Measurements from ENCODE around the gene PHC3.

- PRO-cap, 2 experiments, result no peak in any of the 2 experiments
Measured at GRCh38 chr3:169117215-169117874, 546.2 kb downstream of the MECOM start.

- PRO-cap, 2 experiments, result no peak in any of the 2 experiments
Measured at GRCh38 chr3:169283826-169284553, 379.5 kb downstream of the MECOM start.

GRCh38 chr3:169390299-169390896 lies 273.1 kb downstream of the MECOM start:
- PRO-cap, 2 experiments, result no peak in any of the 2 experiments

- PRO-cap, 2 experiments, result no peak in any of the 2 experiments
Measured at GRCh38 chr3:169626697-169627208, 36.8 kb downstream of the MECOM start.

DNA sequence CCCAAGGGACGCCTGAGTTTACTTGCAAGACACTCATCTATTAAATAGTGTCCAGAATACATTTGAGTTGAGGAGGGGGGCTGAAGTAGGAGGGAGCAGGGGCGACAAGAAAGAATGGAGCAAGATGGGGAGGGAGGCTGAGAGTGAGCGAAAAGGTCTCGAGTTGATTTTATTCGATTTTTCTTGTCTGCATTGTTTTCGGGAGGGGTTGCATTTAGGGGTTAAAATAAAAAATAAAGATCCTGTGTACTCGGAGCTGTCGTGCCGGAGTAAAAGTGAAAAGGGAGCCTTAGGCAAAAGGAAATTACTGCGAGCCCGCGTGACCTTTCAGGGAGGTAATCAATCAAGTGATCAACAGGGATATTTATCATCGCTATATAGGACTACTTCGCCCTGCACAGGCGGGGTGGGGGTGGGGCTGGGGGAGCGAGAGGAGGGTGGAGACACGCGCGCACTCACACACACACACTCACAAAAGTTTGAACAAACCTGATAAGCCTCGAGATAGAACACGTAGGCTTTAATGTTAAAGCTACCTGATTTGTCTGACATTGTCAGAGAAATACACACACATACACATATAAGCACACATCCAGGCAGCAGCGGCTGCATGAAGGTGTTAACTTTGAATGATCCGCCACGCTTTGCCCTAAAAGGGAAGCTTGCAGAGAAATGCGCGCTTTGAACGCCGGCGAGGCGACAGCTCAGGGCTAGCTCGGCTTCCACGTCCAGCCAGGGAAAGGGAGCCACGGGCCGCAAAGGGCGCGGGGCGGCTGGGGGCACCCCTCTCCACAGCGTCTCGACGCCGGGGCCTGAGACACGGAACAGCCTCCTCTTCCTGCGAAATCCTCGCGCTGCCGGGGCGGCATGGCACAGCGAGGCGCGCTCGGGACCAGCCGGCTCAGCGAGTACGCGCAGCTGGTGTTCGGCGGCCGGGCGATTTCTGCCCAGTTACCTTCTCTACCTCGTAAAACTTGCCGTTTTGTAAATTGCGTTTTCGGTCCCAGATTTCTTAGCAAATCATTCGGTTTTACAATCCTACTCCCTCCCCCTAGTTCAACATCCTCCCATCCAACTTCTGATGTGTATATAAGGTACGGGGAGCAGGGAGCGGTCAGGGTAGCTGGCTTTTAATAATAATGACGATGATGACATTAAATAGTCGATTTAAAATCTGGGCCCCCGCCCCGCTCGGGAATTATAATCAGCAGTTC lies 4.7 kb upstream of the MECOM start:
- PRO-cap, 2 experiments, result no peak in any of the 2 experiments

DNA sequence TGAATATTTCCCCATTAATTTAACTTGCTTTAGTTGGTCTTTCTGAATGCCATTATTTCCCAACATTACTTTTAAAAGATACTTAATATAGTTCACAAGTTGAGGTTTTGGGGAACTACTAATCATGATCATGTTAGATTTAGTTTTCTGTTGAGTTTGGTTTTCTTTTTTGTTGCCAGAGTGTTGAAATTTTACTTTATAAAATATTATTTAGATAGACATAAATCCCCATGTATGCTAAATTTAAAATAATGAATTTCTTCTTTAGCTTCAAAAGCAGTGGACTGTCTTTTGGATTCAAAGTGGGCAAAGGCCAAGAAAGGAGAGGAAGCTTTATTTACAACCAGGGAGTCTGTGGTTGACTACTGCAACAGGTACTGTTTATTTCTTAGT lies 10.1 kb downstream of the SEC62 start:
- PRO-cap, 2 experiments, result no peak in any of the 2 experiments

DNA sequence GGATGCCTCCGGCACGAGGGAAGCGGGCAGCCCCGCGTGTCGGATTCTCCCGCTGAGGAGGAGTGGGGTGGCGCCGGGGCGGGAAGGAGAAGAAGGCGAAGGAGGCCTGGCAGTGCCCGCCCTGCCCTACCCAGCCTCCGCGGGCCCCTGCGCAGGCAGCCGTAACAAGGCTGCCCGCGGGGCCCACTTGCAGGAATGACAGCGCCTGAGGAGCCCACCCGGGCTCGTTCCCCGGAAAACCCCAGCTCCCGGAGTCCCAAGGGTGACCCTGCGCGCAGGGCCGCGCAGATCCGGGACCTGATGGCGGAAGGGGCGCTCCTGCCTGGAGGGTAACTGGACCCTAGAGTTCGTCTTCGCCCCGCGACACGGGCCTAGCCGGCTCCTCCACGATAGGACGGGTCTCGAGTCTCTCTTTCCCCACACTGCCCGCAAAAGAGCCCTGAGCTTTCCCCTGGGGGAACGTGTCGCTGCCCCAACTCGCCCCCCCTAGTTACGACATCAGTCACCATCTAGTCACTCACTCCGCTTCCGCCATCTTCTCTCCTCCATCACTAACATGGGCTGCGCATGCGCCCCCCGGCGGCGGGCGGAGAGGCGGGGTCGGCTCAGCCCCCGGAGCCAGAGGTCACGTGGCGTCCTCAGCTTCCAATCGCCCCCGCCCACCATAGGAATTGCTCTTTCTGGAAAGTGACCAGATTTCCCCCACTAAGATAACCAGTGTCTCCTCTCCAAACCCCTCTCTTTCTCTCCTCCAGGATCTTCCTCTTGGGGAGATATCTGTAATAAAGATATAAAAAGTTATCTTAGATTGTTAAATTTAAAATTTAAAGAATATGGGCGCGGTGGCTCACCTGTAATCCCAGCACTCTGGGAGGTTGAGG lies at the start of gene PHC3:
TSS of gene PHC3 (minus strand) at position 553 of the 881 bp plus-strand sequence.
- PRO-cap, 2 experiments, result peak in 2 of 2 experiments; most common plus-strand start position 517 of the sequence (in 2); most common minus-strand start position 553 of the sequence (in 2)

DNA sequence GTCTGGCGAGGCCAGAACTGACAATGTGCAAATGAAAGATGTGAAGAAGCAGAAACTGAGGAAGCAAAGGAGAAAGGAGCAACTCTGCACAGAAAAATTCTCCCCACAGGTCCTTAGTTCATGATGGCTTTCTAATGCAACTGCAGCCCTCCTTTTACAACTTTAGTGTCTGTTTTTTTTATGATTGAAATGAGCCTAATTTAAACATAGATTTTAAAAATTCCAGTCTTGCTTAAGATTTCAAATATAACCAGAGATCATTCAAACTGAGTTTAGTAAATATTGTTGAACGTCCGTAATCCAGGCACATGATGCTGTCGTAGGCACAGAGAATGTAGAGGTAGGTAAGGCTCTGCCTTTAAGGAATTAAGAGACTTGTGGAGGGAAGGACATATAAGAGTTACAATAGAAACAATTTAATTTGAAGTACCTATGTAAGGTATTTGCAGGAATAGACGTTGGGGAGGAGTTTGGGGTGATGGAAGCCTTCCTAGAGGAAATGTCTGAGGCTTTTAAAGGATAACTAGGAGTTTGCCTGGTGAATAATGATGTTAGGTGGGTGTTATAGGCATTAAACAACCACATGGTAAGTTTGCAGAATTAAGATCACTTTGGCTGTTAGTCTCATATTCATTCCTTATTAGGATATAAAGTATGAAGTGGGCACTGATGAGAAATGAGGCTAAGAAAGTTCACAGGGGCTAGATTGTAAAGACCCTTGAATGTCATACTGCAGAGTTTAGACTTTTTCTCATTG lies 5.0 kb downstream of the PRKCI start:
- PRO-cap, 2 experiments, result no peak in any of the 2 experiments

DNA sequence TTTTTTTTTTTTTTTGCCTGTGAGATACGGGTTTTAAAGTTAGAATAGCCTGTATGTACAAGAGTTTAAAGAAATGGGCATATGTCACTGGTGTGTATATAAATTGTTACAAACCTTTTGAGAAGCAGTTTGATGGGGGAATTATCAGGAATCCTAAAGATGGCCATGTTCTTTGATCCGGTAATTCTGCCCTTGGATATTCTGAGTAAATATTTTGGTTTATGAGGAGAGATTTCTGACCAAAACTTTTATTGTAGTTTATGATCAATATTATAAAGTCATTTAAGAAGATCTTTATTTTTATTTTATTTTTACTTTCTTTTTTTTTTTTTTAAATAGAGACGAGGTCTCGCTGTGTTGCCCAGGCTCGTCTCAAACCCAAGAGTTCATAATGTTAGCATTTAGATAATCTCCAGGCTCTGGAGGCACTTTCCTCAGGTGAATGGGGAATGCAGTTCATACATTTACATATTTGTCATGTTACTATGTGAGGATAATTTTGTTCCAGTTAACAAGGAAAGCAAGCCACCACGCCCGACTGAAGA lies 64.3 kb downstream of the PRKCI start:
- PRO-cap, 2 experiments, result no peak in any of the 2 experiments

DNA sequence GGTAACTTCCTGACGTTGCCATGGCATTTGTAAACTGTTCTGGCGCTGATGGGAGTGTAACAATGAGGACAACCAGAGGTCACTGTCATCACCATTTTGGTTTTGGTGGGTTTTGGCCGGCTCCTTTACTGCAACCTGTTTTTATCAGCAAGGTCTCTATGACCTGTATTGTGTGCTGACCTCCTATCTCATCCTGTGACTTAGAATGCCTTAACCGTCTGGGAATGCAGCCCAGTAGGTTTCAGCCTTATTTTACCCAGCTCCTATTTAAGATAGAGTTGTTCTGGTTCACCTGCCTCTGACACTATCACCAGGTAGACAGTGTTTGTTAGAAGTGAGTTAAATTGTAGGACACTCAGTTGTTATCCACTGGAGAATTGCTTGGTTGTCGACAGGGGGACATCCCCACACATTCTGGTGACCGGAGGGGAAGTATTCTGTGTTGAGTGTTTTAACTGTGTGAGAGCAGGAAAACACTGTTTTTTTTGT lies 36.9 kb upstream of the SKIL start:
- PRO-cap, 2 experiments, result no peak in any of the 2 experiments

DNA sequence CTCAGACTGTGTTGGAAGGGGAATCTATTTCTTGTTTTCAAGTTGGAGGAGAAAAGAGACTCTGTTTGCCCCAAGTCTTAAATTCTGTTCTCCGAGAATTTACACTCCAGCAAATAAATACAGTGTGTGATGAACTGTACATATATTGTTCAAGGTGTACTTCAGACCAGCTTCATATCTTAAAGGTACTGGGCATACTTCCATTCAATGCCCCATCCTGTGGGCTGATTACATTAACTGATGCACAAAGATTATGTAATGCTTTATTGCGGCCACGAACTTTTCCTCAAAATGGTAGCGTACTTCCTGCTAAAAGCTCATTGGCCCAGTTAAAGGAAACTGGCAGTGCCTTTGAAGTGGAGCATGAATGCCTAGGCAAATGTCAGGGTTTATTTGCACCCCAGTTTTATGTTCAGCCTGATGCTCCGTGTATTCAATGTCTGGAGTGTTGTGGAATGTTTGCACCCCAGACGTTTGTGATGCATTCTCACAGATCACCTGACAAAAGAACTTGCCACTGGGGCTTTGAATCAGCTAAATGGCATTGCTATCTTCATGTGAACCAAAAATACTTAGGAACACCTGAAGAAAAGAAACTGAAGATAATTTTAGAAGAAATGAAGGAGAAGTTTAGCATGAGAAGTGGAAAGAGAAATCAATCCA lies 3.4 kb downstream of the SKIL start:
- PRO-cap, 2 experiments, result no peak in any of the 2 experiments

GRCh38 chr3:170421017-170421679 lies 2.5 kb downstream of the CLDN11 start:
- PRO-cap, 2 experiments, result no peak in any of the 2 experiments

- PRO-cap, 2 experiments, result no peak in any of the 2 experiments
Measured at GRCh38 chr3:170585100-170585808, 621 bp downstream of the SLC7A14 start.

- PRO-cap, 2 experiments, result no peak in any of the 2 experiments
Measured at GRCh38 chr3:170907808-170908516, 475 bp downstream of the EIF5A2 start.

DNA sequence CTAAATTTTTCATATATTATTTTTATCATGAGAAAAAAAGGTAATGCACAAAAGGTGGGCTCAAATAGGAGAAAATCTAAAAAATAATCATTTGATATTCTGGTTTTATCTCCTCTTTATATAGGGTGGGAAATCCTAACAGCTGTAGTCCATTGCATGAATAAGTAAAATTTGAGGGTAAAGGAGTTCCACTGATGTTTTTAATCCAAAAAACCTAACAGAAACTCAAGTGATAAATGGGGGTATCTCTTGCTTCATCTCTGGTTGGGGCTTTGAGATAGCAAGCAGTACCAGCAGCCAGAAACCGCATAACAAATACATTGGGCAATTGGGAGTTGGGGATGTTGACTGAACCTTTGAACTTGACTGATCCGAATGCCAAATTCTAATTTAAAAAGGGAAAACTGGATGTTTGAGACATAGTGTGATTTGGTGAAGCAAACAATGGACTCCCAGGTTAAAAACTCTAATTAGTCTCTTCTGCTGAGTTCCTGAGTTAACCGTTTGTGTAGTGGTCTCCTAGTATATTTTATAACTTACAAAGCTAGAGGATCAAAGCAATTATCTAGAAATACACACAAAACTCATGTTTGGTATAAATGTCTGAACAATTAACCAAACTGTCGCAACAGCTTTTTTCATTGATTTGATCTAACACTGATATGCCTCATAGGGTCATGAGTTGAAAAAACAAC lies 12.7 kb downstream of the SLC2A2 start:
- PRO-cap, 2 experiments, result no peak in any of the 2 experiments

DNA sequence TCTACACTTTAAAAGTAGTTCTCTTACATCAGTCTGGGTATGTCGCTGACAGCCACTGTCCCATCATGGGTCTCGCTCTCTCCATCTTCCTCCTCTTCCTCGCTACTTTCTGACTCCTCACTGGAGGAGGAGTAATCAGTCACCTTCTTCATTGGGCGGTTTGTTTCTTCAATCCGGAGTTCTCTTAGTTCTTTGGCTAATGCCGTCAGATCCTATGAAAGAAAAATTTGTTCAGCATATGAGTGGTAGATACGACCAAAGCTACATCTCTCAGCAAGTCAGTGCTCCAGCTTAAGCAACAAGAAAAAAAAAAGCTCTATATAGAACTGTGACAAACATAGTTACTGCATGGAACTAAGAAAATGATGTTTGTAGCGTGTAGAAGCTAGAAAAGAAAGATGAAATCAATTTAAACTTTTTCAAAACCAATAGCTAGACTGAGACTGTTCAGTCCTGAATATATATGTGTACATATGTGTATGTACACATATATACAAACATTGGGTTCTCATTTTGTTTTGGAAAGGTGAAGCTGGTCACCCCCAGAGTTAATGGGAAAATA lies 75.0 kb upstream of the SLC2A2 start:
- PRO-cap, 2 experiments, result no peak in any of the 2 experiments

DNA sequence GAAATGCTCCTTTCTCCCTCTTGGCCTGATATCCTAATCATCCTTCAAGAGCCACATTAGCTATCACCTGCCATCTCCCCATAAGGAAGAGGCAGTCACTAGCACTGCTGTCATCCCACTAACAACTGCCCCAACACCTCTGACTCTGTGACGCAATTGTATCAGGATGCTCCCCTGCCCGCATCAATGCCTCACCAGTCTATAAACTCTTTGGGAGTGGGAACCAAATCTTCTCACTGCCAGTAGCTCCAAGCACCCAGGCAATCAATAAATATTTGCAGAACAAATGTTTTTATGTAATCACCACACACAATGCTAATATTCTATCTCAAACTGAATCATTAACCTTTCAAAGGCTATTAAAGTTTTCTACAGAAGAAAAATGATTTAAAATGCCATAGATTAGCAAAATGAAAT lies 131.4 kb downstream of the PLD1 start:
- PRO-cap, 2 experiments, result no peak in any of the 2 experiments

DNA sequence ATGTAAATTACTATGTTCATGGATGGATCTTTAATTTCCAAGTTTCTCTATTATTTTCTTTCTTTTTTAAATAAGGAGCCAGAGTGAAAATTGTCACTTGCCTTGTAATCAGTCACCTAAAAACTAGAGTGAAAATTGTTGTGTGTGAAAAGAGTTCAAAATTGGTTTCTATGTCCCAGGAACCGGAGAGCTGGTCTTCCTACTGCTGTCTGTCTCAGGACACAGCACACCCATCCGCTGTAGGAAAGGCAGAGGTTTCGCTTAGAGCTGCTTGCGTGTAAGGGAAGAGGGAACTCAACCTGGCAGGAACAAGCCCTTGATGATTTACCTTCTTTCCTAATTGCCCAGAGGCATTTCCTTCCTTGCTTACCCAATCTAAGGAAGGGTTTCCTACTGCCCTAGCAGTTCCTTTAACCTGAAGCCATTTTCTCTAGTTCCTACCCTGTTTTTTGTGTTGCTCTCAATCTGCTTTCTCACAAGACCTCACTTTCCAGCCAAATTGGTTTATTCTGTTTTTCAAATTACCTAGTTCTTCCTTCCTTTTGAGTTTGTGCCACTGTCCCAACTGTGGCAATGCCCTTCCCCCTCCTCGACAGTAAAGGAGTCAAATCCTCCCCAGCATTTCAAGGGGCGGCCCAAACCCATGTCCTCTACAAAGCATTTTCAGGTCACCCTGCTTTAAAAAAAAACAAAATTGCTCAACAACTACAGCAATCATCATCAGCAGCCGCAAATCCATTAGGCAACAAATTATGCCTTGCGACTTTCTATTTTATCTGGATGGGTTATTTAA lies 33.0 kb downstream of the PLD1 start:
- PRO-cap, 2 experiments, result no peak in any of the 2 experiments

DNA sequence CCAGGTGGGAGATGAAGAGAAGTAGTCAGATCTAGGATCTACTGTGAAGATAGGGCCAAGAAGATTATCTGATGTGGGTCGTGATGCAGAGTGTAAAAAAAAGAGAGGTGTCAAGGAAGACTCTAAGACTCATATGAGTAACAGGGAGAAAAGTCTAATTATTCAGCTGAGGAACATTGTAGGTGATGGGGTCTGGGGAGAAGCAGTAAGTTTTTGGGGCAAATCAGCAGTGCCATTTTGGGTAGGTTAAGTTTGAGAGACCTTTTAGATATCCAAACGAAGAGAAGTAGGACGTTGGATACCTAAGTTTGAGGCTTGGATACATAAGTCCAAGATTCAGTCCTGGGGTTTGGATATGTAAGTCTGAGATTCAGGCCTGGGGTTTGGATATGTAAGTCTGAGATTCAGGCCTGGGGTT lies 31.0 kb downstream of the PLD1 start:
- PRO-cap, 2 experiments, result no peak in any of the 2 experiments

DNA sequence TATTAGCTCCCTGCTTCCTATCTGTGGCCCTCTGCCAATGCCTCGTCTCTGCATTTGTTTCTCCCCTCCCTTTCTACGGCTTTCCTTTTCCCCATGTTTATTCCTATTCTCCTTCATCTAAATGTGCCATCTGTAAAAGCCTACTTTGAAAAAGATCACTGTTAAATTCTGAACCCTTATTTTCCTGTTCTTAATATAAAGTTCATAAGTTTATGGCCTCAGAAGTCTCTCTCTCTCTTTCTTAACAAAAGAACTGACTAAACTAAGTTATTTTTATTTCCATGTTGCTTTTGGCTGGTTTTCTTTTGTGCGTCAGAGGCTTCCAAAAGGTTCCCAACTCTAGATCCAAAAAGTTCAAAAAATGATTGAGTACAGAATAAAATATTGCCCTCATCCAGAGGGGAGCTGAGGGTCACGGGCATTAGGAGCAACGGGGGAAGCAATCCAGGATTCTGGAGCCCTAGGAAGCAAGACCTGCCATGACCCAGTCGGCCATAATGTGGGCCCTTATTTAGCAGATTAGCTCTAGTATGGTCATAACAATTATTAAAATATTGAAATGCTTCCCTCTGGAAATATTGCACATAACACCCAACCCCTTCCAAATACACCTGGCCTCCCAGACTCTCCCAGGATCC lies 5.3 kb downstream of the PLD1 start:
- PRO-cap, 2 experiments, result no peak in any of the 2 experiments